ENCODE results near the gene ZNF101.

- RAMPAGE, total RNA = no peak
Measured at GRCh38 chr19:19503711-19504031, 11.7 kb downstream of the TSSK6 start.

DNA sequence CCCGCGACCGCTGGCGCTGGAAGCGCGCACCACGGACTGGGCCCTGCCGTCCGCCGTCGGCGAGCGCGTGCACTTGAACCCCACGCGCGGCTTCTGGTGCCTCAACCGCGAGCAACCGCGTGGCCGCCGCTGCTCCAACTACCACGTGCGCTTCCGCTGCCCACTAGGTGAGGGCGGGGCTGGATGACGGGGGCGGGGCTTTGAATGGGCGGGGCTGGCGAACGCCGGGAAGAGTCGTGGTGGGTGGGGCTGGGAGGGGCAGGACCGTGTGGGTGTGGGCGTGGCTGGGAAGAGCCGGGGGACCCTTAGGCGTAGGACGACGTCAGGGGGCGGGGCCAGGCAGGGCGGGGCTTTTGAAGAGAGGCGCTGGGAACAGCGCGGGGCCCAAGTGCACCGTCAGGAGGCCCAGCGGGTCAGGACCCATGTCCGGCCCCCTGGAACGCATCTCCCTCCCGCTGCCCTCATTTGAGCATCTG is 2.3 kb downstream of the CILP2 start:
- RAMPAGE, total RNA = no peak

- RAMPAGE, total RNA = no peak
Measured at GRCh38 chr19:19657273-19657915, 6.1 kb downstream of the ATP13A1 start.

DNA sequence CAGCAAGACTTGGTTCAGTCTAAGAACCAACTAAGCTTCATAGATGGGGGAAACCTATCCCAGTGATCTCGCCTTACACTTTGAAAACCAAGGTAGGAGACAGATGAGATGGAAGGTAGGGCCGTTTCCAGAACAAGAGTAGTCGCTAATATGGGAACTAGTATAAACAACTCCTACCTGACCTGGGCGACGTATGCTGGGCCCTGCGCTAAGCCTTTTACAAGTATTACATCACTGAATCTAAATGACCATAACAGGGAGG is 753 bp downstream of the ATP13A1 start:
- RAMPAGE, total RNA = no peak

- RAMPAGE, total RNA = no peak
Measured at GRCh38 chr19:19667915-19669127, at the start of gene ZNF101. Gene ZNF101 (plus strand): TSS chr19:19668839.

GRCh38 chr19:19679029-19680092 is 10.7 kb downstream of the ZNF101 start:
- RAMPAGE, total RNA = no peak

DNA sequence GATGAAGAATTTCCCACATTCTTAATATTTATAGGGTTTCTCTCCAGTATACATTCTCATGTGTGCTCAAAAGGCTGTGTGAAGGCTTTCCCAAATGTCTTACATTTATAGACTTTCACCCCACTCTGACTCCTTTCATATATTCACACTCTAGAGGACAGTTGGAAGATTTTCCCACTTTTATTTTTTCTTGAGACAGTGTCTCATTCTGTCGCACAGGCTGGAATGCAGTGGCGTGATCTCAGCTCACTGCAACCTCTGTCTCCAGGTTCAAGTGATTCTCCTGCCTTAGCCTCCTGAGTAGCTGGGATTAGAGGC is 22.4 kb downstream of the ZNF14 start:
- RAMPAGE, total RNA = no peak

GRCh38 chr19:19866679-19867143 is 1.0 kb downstream of the ZNF253 start:
- RAMPAGE, total RNA = no peak

- RAMPAGE, total RNA = no peak
Measured at GRCh38 chr19:20068450-20068859, 9.3 kb upstream of the ZNF90 start.

DNA sequence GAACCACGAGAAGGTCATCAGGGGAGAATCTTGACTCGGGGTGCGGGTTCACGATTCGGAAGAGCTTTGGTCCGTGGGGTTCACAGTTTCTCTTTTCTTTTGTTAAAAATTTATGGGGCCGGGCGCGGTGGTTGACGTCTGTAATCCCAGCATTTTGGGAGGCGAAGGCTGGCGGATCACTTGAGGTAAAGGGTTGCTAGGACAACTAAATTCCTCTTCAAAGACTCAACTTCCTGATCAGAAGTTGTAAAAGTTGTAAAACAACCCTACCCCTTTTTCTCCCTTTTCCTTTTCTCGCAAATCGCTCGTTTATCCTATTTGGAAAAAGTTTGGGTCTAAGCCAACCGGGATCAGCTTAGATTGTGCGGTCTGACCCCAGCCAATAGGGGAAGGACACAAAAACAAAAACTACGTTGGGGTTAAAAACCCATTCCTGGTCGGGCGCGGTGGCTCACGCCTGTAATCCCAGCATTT is 668 bp downstream of the ZNF486 start:
- RAMPAGE, total RNA = no peak

DNA sequence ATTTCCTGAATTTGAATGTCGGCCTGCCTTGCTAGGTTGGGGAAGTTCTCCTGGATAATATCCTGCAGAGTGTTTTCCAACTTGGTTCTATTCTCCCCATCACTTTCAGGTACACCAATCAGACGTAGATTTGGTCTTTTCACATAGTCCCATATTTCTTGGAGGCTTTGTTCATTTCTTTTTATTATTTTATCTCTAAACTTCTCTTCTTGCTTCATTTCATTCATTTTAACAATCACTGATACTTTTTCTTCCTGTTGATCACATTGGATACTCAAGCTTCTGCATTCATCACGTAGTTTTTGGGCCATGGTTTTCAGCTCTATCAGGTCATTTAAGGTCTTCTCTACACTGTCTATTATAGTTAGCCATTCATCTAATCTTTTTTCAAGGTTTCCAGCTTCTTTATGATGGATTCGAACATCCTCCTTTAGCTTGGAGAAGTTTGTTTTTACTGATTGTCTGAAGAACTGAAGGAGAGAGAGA is 61.0 kb downstream of the ZNF486 start:
- RAMPAGE, total RNA = no peak

GRCh38 chr19:20432109-20432487 is 133.5 kb downstream of the ZNF737 start:
- RAMPAGE, total RNA = no peak

DNA sequence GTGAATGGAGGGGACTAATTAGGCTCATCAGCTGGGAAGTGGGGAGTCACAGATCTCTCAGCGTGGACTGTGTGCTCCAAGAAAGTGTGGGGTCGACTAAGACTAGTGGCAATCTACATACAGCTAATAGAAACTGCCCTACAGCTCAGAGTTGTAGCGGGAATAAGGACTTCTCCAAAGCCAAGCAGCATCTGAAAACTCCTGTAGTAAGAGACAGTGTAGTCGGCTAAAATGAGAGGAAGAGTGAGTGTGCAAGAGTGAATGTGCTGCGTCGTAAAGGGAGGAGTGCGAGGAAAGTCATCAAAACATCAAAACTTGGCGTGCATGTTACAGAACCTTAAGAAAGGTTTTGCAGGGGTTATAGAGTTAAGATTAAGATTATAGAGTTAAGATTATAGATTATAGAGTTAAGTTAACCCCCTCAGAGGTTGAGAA is 46.6 kb upstream of the ZNF737 start:
- RAMPAGE, total RNA = no peak

DNA sequence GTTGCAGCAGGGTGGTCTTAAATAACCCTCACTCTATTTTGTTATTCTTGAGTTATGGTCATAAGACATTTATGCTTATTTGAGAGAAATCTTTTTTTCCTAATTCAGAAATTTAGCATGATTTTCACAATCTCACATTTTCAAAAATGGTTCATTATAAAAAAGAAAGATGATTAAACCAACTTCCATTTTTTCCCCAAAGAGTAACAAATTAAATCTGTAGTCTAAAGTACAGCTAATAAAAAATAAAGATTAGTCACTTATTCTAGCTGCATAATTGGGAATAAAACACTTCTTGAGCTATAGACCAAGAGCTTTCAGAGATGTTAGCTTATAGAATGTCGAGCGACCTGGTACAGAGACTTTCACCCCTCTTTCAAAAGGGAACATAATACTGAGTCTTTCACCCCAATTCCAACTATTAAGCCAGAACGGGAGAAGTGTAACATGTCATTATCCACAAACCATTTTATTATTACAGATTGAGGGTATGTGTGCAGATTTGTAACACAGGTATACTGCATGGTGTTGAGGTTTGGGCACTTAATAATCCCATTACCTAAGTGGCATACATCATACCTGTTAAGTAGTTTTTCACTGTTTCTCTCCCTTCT is 46.7 kb downstream of the ZNF708 start:
- RAMPAGE, total RNA = no peak

DNA sequence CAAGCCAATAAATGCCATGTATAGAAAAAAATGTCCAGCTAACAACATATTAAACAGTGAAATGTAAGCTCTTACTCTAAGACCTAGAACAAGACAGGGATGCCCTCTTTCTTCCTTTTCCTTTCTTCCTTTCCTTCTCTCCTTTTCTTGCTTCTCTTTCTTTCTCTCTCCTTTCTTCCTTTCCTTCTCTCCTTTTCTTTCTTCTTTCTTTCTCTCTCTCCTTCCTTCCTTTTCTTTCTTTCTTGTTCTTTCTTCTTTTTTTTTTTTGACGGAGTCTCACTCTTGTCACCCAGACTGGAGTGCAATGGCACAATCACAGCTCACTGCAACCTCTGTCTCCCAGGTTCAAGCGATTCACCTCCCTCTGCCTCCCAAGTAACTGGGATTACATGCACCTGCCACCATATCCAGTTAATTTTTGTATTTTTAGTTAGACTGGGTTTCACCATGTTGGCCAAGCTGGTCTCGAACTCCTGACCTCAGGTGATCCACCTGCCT is 42.5 kb downstream of the ZNF708 start:
- RAMPAGE, total RNA = no peak

DNA sequence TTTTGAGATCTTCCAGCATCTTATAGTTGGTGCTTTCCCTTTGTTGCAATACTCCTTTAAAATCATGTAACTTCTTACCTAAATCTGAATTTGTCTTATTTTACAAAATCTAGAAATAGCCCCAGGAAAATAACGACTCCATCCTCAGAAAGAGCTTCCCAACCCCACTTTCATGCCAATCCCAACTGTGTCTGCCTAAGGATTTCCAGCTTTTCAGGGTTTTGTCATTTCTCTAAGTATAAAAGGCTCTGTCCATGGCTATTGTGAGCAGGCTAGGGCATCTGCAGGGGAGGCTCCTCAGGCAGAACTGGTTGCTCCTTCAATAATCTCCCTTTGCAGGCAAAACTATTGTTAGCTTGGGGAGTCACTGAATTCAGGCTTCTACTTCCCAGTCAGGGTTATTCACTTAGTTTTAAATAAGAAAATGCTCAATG is 95.4 kb downstream of the ZNF429 start:
- RAMPAGE, total RNA = no peak

- RAMPAGE, total RNA = no peak
Measured at GRCh38 chr19:21881640-21881890, 45.6 kb upstream of the ZNF43 start.

GRCh38 chr19:22428548-22429017 is 6.4 kb upstream of the ZNF98 start:
- RAMPAGE, total RNA = no peak

DNA sequence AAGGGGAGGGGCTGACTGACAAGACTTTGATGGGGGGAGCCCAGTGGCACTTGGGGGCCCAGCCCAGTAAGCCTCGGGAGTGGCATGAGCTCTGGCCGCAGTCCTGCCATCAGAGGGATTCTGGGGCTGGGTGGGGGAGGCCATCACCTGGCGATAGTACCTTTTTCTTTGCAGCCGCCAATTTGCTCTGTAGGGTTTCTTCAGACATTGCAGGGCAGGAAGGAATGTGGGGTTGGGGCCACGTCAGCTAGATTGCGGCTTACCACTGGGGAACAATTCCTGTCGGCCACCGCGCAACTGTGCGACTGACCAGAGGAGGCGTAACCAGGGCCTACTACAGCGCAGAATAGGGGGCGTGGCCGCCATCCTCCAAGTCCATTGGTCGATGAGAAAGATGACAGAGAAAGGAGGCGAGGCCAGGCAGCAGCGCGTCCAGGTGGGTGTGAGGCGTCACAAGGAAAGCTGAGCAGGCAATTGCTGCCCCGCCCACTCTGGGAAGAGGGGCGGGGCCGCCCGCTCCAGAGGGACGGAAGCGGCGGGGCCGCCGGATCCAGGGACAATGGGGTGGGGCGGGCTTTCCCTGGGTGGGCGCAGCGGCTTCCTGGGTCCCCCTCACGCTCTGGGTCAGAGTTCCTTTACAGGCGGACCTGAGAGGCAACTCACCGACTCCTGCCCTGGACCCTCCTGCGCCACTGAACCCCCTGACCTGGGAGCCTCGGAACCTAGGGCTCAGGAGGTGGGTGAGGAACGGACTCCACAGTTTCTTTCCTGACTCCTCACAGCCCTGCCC is 101.8 kb upstream of the ZNF492 start:
- RAMPAGE, total RNA = no peak

DNA sequence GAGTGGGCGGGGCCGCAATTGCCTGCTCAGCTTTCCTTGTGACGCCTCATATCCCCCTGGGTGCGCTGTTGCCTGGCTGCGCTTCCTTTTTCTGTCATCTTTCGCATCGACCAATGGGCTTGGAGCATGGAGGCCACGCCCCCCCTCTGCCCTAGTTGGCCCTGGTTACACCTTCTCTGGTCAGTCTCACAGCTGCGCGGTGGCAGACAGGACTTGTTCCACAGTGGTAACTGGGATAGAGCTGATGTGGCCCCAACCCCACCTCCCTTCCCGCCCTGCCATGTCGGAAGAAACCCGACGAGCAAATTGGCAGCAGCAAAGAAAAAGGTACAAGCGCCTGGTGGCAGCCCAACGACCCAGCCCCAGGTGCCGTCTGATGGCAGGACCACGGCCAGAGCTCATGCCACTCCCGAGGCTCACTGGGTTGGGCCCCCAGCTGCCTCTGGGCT is 38.0 kb upstream of the ZNF492 start:
- RAMPAGE, total RNA = no peak